Vein endothelial cell (primary cell): ENCODE measurements around a stretch of chr11.

- CAGE, long polyA plus RNA, result no peak
These were observed 34.8 kb downstream of the FRMD8 start for GRCh38 chr11:65420933-65421919.

GRCh38 chr11:65422261-65422778 is 35.9 kb downstream of the FRMD8 start:
- CAGE, long polyA plus RNA, result no peak

GRCh38 chr11:65432042-65432923 is 45.8 kb downstream of the FRMD8 start:
- CAGE, long polyA plus RNA, result no peak

- CAGE, long polyA plus RNA, result no peak
These were observed 50.4 kb downstream of the FRMD8 start for GRCh38 chr11:65436916-65437244.

- CAGE, long polyA plus RNA, result no peak
These were observed 57.4 kb downstream of the FRMD8 start for GRCh38 chr11:65443853-65444281.

- CAGE, long polyA plus RNA, result no peak
These were observed 32.0 kb upstream of the SCYL1 start for GRCh38 chr11:65492550-65493652.

DNA sequence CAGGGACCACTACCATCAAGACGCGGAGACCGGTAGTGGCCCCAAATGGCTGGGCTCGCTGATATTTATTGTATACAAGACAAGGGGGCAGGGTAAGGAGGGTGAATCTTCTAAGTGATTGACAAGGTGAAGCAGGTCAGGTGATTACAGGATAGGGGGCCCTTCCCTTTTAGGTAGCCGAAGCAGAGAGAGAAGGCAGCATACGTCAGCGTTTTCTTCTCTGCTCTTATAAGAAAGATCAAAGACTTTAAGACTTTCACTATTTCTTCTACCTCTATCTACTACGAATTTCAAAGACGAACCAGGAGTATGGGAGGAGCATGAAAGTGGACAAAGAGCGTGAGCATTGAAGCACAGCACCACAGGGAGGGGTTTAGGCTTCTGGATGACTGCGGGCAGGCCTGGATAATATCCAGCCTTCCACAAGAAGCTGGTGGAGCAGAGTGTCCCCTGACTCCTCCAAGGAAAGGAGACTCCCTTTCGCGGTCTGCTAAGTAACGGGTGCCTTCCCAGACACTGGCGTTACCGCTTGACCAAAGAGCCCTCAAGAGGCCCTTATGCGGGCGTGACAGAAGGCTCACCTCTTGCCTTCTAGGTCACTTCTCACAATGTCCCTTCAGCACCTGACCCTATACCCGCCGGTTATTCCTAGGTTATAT is 2.8 kb upstream of the SCYL1 start:
- CAGE, long polyA plus RNA, result no peak

DNA sequence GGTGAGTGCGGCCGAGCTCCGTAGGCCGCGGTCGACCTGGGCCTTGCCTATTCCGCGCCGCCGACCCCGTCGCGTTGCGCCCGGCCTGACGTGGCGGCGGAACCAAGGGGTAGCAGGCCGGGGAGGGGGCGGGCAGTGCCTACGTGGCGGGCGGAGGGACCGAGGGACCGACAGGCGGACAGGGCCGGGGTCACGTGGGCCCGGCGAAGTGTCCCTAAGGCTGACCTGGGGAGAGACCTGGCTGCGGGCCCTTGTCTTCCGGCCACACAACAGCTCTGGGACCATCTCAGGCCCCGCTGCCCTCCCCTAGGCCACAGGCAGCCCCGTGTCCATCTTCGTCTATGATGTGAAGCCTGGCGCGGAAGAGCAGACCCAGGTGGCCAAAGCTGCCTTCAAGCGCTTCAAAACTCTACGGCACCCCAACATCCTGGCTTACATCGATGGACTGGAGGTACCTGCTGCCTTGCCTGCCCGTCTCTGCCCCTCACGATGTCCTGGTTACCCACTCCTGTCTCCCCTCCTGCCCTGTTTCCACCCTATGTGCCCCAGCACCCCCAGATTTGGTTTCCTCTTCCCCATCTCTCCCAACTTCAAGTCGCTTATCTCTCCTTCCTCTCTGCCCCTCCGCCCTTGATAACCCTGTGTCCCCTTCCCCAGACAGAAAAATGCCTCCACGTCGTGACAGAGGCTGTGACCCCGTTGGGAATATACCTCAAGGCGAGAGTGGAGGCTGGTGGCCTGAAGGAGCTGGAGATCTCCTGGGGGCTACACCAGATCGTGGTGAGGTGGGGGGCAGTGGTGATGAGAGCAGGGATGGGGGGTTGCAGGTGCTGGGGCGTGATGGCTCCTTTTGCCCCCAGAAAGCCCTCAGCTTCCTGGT is 621 bp downstream of the SCYL1 start:
- CAGE, long polyA plus RNA, result no peak

DNA sequence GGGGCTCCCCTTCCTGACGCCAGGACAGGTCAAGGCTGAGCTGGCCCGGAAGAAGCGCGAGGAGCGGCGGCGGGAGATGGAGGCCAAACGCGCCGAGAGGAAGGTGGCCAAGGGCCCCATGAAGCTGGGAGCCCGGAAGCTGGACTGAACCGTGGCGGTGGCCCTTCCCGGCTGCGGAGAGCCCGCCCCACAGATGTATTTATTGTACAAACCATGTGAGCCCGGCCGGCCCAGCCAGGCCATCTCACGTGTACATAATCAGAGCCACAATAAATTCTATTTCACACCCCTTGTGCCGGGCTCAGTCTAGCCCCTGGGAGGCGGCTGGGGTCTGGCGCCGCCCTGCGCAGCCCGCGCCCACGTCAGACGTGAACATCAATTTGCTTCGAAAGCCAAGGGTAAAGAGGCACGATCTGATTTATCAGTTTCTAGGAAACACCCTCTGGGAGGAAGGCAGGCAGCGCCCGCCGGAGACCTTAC is 13.6 kb downstream of the SCYL1 start:
- CAGE, long polyA plus RNA, result no peak

DNA sequence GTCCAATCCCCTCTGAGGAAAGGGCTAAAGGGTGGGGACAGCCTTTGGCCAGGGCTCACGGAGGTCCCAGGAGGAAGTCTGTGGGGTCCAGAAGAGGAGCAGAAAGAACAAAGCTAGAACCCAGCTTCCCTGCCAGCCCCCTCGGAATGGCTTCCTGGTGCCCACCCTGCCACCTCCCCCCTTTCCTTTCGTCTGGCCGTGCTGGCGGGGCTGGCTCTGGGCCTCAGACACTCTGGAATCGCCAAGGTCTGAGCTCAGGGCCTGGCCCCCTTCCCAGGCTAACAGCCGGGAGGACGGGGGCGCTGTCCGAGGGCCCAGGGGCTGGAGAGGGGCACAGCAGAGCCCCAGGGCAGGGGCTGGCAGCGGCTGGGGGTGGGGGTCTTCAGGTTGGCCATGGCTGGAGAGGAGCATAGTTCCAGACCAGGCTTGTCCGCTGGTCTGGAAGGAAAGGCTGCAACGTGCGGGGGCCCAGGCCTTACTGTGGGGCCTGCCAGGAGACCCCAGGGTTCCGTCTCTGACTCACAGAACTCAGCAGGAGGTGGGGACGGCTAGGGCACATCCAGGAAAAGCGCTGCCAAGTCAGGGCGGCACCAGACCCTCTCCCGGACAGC is 769 bp upstream of the LTBP3 start:
- CAGE, long polyA plus RNA, result no peak

GRCh38 chr11:65565775-65566426 is 4.4 kb upstream of the ZNRD2 start:
- CAGE, long polyA plus RNA, result no peak

- CAGE, long polyA plus RNA, result no peak
These were observed 626 bp downstream of the FAM89B start for GRCh38 chr11:65572630-65573698.

DNA sequence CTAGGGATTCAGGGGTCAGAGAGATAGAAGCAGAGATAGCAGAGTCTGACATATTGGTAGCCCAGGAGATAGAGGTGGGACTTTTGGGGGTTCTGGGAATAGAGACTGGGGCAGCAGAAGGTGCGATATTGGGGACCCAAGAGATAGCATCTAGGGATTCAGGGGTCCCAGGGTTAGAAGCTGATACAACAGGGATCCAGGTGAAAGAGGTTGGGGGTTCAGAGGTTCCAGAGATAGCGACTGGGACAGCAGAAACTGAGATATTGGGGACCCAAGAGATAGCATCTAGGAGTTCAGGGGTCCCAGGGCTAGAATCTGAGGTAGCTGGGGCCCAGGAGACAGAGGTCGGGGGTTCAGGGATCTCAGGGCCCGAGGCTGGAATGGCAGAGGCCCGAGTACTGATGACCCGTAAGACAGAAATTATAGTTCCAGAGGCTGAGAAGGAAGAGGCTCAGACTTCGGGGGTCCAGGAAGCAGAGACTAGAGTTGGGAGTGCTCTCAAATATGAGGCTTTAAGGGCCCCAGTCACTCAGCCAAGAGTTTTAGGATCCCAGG is 7.1 kb downstream of the EHBP1L1 start:
- CAGE, long polyA plus RNA, result no peak

DNA sequence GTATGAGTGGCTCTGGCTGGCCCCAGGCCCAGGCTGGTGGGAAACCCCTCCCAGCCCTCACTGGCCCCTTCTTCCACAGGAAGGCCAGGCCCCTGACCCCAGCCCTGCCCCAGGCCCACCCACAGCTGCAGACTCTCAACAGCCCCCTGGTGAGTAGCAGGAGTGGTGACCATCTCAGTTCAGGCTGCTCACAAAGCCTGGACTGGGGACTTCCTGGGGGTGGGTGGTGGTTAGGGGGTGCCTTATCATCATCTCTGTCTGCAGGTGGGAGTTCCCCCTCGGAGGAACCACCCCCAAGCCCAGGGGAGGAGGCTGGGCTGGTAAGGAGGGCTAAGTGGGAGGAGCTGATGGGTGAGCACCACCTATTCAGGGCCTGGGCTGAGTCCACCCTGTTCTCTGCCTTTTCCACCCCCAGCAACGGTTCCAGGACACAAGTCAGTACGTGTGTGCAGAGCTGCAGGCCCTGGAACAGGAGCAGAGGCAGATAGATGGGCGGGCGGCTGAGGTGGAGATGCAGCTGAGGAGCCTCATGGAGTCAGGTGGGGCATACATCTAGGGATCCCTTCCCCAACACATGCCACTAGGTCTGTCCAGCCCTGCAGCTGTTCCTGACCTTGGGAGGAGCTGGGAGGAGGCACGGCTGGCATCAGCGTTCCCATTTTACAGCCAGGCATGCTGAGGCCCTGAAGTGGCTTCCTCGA is 5.8 kb downstream of the KCNK7 start:
- CAGE, long polyA plus RNA, result no peak

DNA sequence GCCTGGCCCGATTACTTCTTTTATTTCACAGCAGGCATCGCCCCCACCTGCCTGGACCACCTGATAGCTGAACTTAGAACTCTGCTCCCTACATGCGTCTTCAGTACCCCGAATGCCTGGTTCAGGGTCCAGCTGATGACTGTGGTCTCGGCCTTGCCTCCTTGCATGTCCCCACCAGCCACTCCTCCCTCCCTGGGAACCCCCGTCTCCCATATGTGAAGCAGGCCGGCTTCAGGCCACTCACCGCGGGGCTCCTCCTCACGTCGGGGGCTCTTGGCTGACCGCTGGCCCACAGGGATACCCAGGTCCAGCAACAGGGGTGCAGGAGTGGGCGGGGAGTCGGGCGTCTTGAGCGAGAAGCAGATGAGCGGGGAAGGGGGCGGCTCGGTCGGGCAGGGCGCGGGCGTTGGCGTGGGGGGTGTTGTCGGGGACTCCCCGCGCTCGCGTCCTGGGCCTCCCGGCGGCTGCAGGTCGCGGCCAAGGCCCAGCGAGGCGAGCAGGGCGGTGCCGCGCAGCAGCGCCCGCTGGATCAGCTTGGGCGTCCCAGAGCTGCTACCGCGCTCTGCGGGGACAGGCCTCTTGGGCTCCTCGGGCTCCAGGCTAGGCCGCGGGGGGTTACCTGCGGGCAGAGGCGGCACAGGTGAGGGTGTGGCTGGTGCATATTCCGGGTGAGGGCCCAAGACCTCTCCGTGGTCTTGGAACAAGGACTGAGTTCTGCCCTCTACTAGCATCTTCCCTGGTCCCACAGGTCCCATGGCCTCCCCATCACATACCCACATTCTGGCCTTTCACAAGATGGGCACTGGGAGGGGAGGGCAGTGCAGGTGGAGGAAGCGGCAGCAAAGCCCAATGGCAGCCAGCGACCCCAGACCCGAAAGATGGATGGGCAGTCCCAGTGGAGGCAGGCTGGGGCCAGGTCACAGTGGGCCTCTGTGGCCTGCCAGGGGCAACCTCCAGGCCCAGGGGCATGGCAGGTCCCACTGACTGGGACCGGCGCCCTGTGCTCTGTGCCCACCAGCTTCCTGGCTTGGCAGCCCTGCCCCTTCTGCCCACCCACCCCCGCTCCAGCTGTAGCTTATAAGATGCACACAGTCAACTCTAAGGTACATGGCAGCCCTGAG is 3.9 kb upstream of the KCNK7 start:
- CAGE, long polyA plus RNA, result no peak

DNA sequence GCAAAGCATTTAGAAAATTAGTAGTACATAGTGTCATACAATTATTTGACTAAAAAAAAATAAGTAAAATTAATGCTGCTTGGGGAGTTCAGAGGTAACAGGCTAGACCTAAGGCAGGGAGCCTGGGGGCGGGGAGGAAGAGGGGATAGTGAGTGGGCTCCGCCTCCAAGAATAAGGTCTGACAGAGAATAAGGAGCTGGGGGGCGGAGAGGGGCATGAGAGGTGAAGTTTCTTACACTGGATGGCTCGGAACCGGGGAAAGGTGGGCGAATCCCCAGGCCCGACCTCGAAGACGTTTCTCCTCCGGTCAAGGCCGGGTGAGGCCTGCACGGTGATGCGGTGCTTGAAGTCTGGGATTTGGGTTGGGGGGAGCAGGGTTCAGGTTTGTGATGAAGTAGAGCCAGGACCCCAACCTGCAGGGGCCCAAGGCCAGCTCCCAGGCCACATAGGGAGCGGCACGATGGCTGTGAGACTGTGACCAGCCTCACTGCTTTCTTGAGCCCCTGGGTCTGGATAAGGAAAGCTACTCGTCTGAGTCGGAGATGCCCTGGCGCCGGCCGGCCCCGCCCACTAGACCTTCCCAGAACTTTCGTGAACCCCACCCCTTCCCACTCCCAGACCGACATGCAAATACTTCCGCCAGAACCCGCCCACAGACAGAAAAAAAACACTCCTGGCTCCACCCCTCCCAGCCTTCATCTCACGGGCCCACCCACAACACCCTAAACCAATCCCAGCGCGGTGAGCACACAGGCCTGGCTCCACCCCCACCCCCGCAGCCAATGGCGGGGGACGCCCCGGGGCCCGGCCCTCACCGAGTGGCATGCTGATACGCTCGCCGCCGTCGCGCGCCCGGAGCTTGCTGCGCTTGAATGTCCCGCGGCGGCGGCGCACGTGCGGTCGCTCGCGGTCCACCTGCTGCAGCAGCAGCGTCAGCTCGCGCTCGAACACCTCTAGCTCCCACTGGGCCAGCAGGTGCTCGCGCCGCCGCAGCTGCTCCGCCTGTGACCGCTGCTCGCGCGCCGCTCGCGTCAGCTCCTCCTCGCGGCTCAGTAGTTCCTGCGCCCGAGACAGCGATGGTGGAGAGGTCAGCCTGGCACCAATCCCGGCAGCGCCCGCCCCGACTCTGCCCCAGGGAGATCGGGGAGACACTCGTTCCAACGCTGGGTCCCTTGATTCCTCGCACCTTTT is 7.2 kb downstream of the MAP3K11 start:
- CAGE, long polyA plus RNA, result no peak

DNA sequence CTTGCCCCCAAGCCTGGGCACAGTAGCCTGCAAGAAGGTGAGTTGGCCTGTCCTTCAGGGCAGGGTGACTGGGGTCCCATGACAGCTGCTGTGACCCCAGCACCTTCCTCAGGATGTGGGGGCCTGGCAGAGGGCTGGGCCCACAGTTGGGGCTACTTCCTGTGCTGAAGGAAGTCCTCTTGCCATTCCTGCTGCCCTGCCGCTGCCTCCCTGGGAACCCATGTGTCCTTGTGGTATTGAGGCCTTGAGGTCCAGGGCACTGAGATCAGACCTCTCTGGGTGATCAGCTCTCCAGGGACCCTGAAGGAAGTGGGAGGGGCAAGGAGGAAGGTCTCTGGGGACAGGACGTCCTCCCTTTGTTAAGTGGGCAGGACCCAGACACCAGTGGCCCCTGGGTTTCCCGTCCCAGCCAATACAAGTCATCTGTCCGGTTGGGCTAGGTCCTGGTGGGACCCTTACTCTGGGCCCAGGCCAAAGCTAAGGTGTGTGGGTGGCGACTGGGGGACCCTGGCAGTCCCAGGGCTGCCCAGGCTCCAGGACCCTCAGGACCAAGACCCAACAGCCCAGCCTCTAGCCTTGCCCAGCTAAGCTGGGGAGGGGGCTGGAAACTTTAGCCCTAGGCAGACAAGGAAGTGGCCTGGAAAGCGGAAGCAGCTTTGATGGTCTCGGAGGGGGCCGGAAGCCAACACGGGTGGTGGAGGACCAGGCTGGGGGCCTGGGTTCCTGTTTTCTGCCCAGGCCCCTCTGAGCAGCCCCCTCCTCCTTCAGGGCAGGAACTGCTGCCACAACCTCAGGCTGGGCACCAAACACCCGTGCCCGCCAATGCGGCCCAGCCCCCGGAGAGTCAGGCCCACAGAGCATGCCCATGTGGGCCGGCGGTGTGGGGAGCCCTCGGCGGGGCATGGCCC is 2.4 kb downstream of the SIPA1 start:
- CAGE, long polyA plus RNA, result no peak

DNA sequence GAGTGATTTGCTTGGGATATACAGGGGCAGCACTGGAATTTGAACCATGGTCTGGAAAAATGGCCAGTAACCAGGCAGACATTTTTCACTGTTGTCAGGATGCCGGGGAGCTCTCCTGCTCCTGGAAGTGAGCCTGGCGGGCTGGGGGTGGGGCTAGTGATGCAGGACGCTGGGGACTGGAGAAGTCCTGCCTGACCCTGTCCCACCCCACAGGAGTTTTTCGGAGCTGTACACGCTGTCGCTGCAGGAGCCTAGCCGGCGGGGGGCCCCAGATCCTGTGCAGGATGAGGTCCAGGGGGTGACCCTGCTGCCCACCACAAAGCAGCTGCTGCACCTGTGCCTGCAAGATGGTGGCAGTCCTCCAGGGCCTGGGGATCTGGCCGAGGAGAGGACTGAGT is 11.1 kb downstream of the SIPA1 start:
- CAGE, long polyA plus RNA, result no peak

GRCh38 chr11:65772647-65773136 is 8.1 kb downstream of the AP5B1 start:
- CAGE, long polyA plus RNA, result no peak

- CAGE, long polyA plus RNA, result no peak
These were observed 7.7 kb downstream of the CFL1 start for GRCh38 chr11:65850407-65850590.